Choroid plexus epithelial cell (primary cell): ENCODE measurements around a stretch of chr6.

- RRBS: no CpG with 5 or more reads among the region's 11 CpGs
These were observed 417 bp upstream of the CDK19 start for GRCh38 chr6:110815796-110815975.

GRCh38 chr6:110826206-110826970, 11.1 kb upstream of the CDK19 start:
- RRBS: no CpG with 5 or more reads among the region's 9 CpGs

DNA sequence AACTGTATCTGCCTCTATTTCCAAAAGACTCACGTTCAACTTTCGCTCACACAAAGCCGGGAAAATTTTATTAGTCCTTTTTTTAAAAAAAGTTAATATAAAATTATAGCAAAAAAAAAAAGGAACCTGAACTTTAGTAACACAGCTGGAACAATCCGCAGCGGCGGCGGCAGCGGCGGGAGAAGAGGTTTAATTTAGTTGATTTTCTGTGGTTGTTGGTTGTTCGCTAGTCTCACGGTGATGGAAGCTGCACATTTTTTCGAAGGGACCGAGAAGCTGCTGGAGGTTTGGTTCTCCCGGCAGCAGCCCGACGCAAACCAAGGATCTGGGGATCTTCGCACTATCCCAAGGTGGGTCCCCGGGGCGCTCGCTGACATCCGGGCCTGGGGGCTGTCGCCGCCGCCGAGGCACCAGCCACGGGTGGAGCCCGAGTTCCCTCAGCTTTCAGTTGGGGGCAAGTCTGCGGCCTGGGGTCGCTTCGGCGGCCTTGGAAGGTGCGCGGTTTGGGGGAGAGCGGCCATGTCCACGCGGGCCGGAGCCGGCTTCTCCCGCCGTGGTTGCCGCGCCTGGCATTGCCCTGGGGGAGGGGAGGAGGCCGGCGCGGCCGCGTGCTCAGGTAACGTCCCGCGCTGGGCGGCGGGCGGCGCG, 405 bp downstream of the AMD1 start:
- RRBS: 1% methylated on average over 23 of the region's 55 CpGs

DNA sequence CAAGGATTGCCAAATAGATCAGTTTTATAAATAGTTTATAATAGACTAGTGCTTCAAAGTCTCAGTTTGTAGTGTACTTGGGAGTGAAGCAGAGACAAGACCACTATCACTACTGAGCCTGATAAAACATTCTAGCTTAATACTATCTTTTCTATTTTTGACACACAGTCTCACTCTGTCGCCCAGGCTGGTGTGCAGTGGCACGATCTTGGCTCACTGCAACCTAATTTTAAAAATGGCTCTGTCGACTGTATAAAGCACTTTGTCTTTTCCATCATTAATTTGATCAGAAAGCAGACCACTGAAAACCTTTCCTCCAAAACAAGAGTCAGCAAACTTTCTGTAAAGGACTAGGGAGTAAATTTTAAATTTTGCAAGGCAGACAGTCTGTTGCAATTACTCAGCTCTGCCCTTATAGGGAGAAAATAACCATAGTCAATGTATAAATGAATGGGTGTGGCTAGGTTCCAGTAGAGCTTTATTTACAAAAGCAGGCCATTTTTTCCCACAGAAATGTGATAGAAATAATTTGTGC, 7.5 kb downstream of the AMD1 start:
- RRBS: no CpG with 5 or more reads among the region's 3 CpGs

GRCh38 chr6:110896610-110897720, 22.4 kb downstream of the AMD1 start:
- RRBS: no CpG with 5 or more reads among the region's 15 CpGs

- RRBS: no CpG with 5 or more reads among the region's 11 CpGs
These were observed 23.6 kb downstream of the AMD1 start for GRCh38 chr6:110897828-110898901.

- RRBS: no CpG with 5 or more reads among the region's 9 CpGs
These were observed 48.3 kb downstream of the RPF2 start for GRCh38 chr6:111029989-111030648.

- RRBS: no CpG with 5 or more reads among the region's 8 CpGs
These were observed 26.6 kb downstream of the SLC16A10 start for GRCh38 chr6:111113497-111114651.

DNA sequence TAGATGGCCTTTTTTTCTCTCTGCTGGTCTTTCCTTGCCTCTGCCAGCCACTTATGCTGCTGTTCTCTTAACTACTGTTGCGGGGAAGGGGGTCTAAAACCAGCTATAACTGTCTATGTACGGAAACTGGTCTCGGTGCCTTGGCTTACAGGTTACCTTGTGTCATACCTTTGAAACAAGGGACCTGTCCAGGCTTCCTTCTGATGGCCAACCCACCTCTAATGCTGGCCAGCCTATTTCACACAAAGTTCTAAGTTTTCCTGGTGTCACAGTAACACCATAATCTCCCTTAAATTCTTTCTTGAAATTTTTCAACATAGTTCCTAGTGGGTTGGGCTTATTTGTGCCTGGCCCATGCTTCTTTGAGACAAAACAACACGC, 30.0 kb downstream of the MFSD4B start:
- RRBS: no CpG with 5 or more reads among the region's 4 CpGs

GRCh38 chr6:111329505-111329820, 70.3 kb downstream of the MFSD4B start:
- RRBS: no CpG with 5 or more reads among the region's 3 CpGs

GRCh38 chr6:111483999-111485040, 1.3 kb upstream of the REV3L start:
- RRBS: no CpG with 5 or more reads among the region's 37 CpGs

- RRBS: no CpG with 5 or more reads among the region's 3 CpGs
These were observed 4.7 kb upstream of the REV3L start for GRCh38 chr6:111487555-111488231.

DNA sequence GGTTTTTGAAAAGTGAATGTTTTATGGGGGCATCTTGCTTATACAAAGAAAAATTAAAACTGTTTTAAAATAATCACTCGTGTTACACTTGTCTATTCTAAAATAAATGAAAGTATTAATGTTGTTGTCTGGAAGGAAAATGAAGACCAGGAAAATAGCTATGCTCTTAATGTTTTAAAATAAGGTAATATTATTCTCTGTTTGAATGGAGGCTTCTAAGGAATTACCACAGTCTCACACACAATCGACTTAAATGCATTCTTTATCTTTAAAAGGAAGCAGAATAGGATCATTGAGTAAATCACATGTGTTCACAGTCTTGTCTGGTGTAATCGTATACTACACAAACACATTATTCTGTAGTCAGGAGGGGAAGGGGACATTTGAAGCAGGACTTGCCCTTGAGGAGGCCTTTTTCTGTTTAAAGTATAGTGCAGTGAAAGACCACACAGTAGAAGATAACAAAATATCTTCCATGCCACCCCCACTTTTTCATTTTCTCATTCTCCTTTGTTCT, 20.6 kb upstream of the REV3L start:
- RRBS: no CpG with 5 or more reads among the region's 3 CpGs

- RRBS: no CpG with 5 or more reads among the region's 13 CpGs
These were observed 40.1 kb downstream of the TRAF3IP2 start for GRCh38 chr6:111565237-111566306.

- RRBS: no CpG with 5 or more reads among the region's 4 CpGs
These were observed 8.1 kb downstream of the TRAF3IP2 start for GRCh38 chr6:111597540-111598058.

- RRBS: no CpG with 5 or more reads among the region's 9 CpGs
These were observed 57.4 kb upstream of the TRAF3IP2 start for GRCh38 chr6:111663012-111663604.

GRCh38 chr6:111663605-111664074, 58.0 kb upstream of the TRAF3IP2 start:
- RRBS: no CpG with 5 or more reads among the region's 11 CpGs

GRCh38 chr6:111702641-111703217, 97.1 kb upstream of the TRAF3IP2 start:
- RRBS: no CpG with 5 or more reads among the region's 5 CpGs

DNA sequence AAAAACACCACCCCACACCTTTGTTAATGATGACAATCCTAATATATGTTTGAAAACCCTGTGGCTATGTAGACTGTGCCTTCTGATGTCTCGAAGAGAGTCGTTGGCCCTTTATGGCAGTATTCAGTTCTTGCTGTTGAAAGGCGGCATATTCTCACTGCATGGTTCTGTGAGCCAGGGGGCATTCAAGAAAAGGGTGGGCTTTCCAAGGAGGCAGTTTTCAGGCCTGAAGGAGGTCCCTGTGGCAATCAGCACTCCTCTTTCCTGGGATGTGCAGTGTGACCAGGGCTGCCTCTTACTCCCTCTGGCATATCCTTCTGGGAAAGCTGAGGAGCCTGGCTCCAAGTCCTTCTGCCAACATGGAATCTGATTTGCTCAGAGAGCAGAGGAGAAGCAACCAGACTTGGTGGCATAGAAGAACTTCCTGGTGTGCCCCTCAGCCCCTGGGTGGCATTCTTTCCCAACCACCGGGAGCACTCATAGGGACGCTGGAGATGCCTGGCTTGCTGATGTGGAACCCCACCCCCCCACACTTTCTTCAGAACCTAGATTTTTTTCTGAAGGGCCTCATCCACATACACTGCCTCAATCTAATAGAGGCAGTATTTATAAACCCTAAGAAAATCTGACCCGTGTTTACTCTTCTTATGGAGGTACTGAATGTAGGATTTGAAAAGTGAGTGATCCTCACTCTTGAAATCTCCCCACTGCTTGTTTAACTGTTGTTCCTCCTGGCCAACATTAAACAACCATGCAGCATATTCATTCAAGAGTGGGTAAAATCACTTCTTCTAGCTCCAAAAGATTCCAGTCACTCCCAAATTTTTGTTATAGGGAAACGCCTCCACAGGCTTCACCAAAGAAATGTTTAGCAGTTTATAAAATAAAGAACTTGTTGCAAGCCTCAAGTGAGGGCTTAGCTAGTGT, 107.6 kb upstream of the TRAF3IP2 start:
- RRBS: no CpG with 5 or more reads among the region's 7 CpGs

GRCh38 chr6:111714916-111715816, 109.5 kb upstream of the TRAF3IP2 start:
- RRBS: no CpG with 5 or more reads among the region's 13 CpGs